REH cell (cell line): ENCODE results near the gene DNAJC11.

- PRO-cap = no peak
Observed at GRCh38 chr1:3880124-3880570, 19.9 kb downstream of the C1orf174 start.

DNA sequence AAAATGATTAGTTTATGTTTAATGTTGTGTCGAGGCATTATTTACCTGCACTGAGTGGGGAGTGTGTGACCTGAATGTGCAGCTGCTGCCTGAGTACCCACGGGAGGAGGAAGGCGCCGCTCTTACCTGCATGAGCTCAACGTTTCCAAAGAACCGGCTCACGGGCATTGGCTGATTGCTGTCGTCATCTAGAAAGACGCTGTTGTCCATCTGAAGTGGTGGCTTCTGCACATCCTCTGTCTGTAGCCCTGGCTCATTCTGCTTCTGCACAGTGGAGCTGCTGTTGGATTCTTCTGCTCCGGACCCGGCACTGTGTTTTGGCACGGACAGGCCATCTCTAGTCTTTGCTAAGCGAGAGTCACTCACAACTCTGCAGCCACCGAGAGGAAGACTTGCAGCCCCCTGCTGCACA, 9.6 kb downstream of the C1orf174 start:
- PRO-cap = no peak

GRCh38 chr1:3975752-3976207, 75.7 kb upstream of the C1orf174 start:
- PRO-cap = no peak

- PRO-cap = no peak
Observed at GRCh38 chr1:4166051-4166352, 265.9 kb upstream of the C1orf174 start.

GRCh38 chr1:4305106-4305528, 349.3 kb upstream of the AJAP1 start:
- PRO-cap = no peak

DNA sequence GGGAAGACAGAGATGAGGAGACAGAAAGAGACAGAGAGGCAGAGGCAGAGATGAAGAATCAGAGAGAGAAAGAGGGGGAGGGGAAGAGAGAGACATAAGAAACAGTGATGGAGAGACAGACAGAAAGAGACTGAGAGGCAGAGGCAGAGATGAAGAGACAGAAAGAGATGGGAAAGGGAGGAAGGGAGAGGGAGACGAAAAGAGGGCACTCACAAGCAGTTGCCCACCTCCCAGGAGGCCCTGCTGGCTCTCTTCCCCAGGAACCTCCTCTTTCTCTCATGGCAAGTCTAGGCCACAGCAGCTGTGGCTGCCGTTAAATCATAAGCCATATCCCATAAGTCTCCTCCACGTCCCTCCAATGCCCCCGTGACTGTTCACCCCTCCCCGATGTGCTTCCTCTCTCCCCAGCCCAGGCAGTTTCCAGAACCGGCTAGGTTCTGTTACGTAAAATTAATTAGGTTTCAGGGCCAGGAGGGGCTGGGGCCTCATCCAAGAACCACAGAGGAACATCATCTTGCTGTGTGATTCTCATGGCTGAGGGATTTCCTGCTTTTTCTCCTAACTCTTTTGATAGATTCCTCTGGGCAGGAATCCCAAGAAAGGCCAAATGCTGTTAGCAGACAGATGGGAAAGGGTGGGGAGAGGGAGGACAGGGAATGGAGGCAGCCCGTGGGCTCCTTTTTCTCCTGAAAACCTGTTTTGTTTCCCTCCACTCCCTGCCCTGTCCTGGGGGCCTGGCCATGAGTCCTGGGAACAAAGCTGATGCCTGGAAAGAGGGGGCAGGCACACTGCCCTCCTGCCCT, 141.8 kb upstream of the AJAP1 start:
- PRO-cap = no peak

DNA sequence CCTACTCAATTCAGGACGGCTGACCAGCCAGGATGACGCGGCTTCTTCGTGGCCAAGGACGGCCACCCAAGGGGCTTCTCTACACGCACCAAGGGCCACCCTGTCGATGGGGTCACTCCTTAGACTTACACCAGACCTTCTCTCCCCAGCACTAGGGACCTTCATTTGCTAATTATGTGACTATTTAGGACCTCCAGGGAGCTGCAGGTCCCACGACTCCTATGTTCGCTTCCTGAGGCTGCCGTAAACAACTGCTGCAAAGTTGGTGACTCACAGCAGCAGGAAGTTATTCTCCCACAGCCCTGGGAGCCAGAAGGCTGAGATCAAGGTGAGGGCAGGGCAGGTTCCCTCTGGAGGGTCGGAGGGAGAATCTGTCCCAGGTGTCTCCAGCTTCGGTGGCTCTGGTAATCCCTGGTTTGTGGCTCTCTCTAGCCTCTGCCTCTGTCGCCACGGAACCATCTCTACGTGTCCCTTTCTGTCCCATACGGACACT, 135.8 kb downstream of the NPHP4 start:
- PRO-cap = no peak

- PRO-cap = no peak
Observed at GRCh38 chr1:6360602-6360949, 33.0 kb downstream of the ACOT7 start.

- PRO-cap = no peak
Observed at GRCh38 chr1:6385336-6386339, 7.9 kb downstream of the ACOT7 start.

DNA sequence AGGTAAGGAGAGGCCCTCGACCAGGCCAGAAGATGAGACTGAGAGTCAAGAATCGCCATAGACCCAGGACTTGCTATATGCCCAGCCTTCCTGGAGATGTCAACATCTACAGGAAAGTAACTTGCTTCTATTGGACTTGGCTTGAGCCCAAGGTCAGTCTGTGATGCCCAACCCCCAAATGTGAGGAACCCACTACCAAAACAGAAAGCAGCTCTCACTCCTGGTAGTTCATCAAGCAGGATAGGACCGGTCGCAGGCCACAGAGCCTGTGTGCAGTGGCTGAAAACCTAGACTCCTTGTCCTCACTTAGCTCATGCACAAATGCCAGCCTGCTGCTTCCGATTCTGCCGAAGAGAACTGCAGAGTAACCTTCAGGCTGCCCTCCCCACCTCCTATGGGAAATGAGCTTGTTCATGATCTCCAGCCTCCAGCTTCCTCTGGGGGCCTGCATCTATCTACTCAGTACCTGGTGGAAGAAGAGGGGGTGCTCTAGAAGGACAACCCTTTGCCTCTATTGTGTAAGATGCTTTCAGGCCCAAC, 1.4 kb downstream of the ACOT7 start:
- PRO-cap = unidirectional peak, plus-strand start at position 226 of the sequence

- PRO-cap = no peak
Observed at GRCh38 chr1:6495148-6495634, 3.7 kb upstream of the PLEKHG5 start.

DNA sequence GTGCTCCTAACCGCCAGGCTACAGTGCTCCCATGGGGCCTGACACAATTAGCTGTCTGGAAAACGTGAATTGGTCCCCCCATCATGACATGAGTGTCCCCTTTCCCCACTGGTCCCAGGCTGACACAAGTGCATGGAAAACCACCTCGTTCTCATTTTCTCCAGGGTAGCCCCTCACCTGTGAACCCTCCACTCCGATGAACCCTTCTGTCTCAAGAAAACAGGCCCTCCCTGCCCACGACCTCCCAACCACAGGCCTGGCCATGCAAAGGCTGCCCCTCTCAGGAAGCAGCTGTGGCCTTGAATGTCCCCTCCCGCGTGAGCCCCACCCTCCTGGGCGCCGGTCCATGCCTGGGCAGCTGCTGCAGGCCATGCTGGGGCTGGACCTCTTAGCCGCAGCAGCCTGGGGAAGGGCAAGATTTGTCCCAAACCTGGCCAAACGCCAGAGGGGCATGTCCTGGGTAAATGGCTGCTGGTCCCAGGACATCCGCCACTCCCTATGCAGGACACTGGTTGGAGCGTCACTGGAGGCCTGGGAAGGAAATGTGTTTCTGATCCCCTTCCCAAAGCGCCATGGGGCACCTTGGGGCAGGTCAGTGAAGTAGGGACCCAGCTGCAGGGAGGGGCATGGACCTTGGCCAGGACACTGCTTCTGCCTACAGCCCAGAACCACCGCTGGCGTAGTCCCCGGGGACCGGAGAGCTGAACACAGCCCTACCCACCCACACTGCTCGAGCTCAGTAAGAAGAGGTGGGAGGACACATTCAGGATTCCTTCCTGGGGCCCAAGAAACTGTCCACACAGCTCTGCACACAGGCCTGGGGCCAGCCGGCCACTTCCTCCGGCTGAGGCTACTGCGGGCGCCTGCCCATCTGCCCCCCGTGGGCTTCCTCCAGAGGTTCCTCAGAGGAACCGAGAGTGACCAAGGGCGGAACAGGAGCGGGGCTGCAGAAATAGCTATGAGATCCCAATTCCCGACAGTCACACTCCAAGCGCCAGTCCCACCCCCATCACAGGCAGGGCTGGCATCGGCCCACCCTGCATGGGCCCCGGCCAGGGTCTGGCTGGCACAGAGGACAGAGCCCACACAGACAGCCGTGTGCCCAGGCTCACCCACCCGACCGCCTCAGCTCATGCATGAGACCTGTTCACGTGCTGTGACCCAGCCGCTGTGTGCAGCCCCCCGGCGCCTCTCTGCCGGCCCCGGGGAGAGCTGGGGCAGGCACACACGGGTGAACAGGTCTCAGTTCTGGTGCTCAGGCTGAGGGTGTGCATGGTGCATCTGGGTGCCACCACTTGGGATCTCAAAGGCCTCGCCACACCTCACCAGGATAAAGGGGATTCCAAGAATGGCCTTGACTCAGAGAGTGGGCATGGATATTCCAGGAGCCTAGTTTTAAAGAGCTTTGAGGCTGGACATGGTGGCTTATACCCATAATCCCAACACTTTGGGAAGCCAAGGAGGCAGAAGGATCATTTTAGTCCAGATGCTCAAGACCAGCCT, 10.8 kb upstream of the PLEKHG5 start:
- PRO-cap = no peak

DNA sequence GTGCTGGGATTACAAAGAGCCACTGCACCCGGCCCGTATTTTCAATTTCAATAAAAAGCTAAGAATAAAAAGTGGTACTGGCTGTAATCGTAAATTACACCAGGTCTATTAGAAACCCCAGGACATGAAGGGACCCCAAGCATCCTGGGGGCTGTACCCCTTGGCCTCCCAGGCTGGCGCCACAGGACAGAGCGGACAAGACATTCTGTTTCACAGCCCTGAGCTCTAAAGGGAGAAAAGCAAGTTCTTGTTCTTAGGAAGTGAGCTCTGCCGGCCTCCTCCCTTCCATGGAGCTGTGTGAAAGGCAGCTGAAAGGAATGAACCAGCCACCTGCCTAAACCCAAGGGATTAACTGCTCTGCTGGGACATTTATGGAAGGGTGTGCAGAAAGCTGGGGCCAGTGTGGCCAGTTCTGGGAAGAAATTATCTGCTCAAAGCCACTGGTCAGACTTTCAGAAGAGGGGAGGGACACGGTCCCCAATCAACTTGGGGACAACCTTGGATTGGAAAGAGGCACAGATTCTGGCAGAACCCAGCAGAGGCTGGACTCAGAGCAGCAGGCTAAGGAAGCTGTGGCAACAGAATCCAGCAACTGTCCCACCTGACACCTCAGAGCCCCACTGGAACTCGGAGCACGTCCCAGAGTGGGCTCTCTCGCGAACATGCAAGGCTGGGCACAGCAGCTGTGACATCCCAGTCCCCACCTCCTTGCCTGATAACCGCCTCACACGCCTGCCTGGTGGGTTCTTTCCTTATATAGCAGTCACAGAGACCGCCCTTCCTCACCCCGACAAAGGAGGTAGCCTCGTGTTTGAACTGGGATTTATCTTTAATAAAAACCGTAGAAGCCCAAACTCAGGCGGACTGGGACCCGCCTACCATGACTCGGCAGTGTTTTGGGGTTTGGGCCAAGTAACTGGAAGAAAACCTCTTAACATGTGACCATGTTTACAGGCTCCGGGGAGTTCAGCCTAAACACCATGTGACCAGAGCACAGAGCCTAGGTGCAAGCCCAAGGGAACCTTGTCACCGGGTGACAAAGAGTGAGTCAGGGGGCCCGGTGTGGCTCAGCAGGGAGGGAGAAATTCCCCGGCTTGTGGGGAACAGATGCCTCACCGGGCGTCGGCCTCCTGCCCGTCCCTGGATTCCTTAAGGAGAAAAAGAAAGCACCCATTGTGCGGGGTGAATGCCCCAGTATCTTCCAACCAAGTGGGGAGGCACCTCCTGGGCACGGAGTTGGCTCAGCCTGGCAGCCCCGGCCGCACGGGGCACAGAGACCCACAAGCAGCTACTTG, 1.9 kb downstream of the KLHL21 start:
- PRO-cap = bidirectional peak, plus-strand start at position 994 of the sequence, minus-strand start at position 728 of the sequence

GRCh38 chr1:6601841-6602373, 762 bp downstream of the KLHL21 start:
- PRO-cap = unidirectional peak, plus-strand start at chr1:6601991

GRCh38 chr1:6602947-6603175, 192 bp upstream of the KLHL21 start:
- PRO-cap = bidirectional peak, plus-strand start at chr1:6603120, minus-strand start at chr1:6602852

DNA sequence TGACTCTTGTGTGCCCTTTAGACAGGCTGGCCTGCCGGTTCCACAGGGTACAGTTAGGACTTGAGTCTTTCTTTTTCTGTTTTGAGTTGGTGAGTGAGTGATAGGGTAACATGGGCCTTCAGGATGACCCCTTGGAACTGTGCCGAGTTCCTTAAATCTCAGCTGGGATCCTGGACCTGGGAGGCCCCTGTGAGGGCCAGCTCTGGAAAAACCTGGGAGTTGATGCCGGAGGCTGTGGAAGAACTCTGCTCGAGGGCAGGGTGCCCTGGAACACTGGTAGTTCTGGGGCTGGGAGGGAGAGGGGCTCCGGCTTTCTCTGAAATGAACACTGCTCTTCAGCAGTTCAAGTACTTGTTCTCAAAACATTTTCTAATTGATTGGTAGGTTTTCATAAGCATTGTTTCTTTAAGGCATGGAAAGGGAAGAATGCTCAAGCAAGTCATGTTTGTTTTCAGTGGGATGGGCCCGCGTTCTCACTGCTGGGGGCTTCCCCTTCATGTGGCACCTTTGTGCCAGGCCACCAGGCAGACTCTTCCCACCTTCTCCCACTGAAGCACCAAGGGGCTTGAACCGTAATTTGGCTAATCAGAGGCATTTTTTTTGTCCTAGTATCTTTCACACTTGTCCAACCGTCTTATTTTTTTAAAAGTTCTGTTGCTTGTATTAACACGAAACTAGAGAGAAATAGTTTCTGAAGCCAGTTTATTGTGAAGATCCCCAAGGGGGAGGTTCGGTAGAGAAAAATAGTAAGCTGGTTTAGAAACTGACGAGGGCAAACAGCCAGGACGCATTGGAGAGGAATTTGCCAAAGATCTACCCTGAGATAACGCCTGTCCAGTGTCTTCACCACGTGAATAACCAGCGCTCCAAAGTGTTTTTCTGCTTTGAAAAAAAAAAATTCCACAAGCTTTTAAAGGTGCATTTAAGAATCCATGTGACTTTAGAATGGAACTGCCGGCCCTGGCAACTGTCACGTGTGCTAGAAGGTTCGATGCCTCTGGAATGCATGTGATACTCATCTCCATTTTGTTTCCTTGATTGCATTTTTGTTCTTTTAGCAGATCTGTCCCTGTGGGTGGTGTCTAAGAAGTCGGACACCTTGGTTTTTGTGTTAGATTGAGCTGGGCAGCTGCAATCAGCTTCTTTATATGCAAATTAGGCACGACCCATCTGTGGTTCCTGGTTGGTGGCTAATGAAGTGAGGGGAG, 1.6 kb upstream of the THAP3 start:
- PRO-cap = no peak

- PRO-cap = no peak
Observed at GRCh38 chr1:6667170-6667769, 34.3 kb downstream of the DNAJC11 start.

GRCh38 chr1:6701088-6702097, at the start of gene DNAJC11:
Gene DNAJC11, minus strand, starts transcription at chr1:6701816.
- PRO-cap = bidirectional peak, plus-strand start at chr1:6701315, minus-strand start at chr1:6701316; bidirectional peak, plus-strand start at chr1:6701998, minus-strand start at chr1:6701825

DNA sequence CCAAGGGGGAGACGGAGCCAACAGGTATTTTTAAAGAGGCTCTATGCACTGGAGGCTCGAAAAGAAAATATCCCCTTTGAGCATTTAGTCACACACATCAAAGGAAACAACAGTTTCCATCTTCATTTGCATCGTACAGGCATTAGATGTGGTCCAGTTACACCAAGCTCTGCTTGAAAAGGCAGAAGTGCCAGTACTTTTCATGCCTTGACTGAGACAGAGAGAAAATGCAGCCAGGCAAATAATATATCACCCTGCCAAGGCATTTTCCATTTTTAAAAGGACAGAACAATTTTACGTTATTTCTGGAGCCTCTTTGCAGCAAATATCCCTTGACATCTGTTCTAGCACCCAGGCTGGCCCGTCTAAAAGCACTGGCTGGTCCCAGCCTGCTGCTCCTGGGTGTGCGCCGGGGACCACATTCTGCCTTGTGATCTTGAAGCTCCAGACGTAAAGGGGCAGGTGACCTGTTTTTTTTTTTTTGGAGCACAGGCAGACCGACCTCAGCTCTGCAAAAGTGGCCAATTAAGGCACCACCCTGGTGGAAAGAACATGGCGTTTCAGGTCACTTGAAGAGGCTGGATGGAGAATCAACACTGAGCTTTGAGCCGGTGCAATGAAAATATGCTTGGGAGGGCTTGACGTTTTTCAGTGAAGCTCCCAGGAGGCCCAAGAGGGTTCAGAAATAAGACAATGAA, 13.9 kb upstream of the CAMTA1 start:
- PRO-cap = no peak

- PRO-cap = no peak
Observed at GRCh38 chr1:6811491-6812013, 26.3 kb downstream of the CAMTA1 start.